CMK (cell line): Measurements from ENCODE around the genes ATG9A and TUBA4B.

DNA sequence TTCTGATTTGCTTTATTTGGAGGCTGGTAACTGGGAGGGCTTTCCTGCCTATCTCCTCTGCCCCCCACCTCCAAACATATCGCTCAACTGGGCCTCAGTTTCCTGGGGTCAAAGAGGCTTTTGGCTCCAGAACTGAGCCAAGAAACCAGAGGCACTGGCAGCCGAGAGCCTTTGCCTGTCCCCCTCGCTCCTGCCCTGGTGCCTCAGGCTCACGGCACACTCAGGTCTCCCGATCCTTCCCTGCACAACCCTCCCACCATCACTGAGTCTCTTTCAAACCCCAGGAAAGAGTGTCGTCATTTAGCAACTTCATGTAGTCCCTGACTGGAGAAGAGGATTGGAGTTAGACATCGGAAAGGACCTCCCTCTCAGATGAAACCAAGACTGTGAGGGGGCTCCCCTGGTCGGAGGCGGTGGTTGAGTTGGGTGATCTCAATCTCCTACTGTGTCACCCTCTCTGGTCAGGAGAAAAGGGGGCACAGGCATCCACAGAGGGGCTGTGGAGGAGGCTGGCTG lies 62.5 kb downstream of the TNS1 start:
- RRBS: no CpG with 5 or more reads among the region's 9 CpGs

GRCh38 chr2:217953653-217954073 lies 49.1 kb downstream of the TNS1 start:
- RRBS: no CpG with 5 or more reads among the region's 5 CpGs

DNA sequence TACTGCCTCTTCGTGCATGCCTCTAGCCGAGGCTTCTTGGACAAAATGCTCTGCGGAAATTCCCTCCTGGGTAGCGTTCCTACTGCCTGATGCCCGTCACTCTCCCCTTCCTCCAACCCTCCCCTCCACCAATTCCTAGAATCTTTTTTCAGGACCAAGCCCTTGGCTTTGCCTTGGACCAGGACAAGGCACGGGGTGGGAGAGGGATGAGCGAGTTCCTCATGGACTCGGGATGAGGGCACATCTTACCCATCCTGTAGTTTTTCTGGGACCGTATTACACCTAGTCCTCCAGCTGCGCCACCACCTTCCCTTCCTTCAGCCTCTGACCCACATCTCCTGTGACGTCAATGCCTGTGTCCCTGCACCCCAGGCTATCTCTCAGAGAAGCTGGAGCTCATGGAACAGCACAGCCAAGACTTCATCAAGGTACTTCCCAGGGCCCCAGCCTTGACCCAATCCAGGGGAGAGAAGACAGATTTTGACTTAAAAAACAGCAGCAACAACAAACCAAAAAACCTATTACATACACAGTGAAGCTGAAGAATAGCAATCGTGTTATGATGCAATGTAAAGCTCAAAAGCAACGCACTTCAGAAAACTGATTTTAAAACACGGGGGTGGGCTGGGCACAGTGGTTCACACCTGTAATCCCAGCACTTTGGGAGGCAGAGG lies 1.1 kb downstream of the CATIP start:
- RRBS: no CpG with 5 or more reads among the region's 14 CpGs

- RRBS: no CpG with 5 or more reads among the region's 21 CpGs
These were observed 4.4 kb downstream of the CTDSP1 start for GRCh38 chr2:218403915-218404636.

DNA sequence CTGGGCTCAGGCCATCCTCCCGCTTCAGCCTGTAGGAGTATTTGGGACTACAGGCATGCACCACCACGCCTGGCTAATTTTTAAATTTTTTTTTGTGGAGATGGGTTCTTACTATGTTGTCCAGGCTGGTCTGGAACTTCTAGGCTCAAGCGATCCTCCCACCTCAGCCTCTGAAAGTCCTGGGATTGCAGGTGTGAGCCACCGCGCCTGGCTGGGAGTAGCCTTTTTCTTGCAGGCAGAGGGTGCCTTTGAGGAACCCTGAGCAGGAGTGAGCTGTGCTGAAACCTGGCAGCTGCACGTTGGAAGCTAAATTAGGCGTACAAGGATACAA lies 8.0 kb downstream of the CTDSP1 start:
- RRBS: no CpG with 5 or more reads among the region's 7 CpGs

DNA sequence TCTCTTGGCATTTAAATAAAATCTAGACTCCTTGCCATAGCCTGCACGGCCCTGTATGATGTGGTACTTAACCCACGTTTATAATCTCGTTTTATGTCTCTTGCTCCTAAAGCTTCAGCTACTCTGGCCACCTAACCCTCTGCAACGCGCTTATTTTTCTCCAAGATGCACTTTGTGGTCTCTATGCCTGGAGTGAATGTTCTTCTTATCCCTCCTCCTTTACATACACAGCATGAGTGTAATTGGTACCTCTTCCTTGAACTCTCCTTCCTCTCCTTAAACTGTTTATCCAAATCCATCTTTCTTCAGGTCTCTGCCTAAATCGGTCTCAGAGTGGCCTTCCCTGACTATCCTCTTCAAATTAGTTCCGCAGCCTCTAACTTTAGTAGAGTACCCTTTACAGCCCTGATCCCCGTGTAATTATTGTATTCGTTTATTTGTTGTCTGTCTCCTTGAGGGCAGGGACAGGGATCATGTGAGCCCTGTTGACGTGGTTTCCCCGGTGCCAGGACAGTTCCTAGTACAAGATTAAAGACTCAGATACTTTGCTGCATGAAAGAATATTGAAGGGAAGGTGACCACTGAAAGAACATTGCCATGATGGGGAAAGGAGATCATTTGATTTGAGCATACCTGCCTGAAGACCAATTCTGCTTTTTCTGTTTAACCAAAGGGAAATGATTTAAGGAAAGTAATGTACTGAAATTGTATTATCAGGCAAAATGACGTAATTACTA lies 1.1 kb downstream of the CNOT9 start:
- RRBS: no CpG with 5 or more reads among the region's 12 CpGs

GRCh38 chr2:218636526-218637235 lies 22.7 kb downstream of the ZNF142 start:
- RRBS: no CpG with 5 or more reads among the region's 5 CpGs

DNA sequence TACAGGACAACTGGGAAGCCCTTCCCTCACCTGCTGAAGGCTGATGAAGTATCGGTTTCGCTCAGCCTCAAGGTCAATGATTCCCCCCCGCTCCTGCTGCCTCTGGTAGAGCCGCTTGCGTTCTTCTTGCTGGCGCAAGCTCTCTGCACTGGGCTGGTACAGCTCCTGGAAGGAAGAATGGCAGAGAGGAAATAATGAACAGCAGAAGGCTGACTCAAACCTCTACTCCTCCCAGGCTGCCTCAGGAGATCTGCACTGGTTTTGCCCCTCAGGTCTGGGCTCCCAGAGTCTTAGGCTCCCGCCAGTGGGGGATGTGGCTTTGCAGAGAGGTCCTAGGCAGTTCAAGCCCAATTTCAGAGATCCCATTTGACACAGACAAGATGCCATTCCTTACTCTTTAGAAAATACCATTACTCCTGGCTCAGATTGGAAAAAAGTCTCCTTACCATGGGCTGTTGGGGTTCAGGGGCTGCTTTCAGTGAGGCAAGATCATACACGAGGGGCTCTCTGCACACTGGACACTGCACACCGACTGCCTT lies 5.3 kb downstream of the BCS1L start:
- RRBS: no CpG with 5 or more reads among the region's 9 CpGs

- RRBS: 55% methylated on average over 2 of the region's 19 CpGs
These were observed 29.6 kb upstream of the WNT6 start for GRCh38 chr2:218829744-218830592.

DNA sequence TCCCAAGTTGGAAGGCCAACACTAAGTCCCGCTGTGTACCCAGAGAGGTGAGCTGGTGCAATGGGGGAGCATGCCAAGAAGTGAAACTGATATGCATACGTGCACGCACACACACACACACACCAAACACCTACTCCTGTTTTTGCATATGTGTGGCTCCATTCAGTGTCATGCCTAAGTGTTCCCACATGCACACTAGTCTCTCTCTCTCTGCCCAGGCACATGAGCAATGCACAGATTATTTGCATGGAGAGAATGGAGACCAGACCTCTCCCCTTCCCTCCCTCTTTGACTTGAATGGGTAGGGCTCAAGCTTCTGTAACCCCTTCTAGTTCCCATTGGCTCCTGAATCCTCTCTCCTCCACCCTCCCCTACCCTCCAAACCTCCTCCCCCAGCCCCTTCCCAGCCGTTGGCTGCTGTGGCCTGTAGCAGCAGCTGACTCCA lies 5.5 kb downstream of the WNT10A start:
- RRBS: no CpG with 5 or more reads among the region's 4 CpGs

DNA sequence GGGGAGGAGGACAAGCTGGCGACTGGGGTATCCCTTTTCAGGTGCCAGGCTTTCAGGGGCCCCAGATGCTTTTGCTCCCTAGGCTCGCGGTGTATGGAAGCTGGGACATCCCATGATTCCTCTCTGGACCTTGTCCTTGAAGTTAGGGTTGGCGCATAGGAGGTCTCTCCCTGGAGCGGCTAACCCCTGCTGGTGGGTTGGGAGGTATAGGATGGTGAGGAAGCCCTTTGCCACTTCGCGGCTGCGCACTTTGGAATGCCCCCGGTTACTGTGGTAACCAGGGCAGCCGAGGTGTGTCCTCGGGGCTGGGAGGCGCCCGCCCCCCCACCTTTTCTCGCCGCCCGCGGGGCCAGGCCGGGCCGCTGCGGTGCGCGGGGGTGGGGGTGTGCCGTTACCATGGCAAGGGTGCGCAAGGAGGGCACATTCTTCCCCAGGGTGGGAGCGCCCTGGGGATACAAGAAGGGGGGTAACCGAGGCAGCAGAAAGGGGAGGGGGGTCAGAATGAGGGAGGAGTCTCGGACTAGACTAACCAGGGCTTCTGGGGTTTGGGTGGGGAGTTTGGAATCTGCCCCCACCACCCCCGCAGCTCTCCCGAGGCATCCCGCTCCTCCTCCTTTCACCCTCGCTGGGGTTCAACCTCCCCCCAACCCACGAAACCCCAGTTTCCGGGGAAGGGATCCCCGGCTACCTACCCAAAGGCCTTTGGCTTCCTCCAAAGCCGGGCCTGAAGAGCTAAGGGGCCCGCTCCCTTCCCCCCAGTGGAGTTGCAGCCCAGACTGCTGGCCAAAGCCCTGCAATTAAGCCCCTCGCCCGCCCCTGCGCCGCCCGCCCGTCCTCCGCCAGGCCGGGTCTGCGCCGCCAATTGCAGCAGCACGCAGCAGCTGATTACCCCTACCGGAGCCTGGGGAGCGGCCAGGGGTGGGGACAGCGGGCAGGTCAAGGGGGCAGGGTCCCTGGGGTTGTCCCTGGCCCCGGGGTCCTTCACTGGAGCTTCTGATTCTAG lies 16.5 kb downstream of the WNT10A start:
- RRBS: 36% methylated on average over 16 of the region's 51 CpGs

GRCh38 chr2:218963134-218963755 lies 3.8 kb downstream of the CDK5R2 start:
- RRBS: 74% methylated on average over 7 of the region's 25 CpGs

DNA sequence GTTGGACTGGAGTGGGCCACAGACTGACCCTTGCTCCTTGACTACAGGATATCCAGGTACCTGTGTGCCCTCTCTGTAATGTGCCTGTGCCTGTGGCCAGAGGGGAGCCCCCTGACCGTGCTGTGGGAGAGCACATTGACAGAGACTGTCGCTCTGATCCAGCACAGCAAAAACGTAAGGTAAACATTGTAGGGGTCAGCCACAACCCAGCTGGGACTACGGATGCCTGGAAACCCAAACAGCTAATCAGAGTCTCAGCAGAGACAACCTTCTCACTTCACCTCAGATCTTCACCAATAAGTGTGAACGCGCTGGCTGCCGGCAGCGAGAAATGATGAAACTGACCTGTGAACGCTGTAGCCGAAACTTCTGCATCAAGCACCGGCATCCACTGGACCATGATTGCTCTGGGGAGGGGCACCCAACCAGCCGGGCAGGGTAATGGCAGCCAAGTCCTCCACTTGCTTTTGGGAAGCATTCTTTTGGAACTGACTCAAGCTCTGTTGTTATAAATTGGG lies 1.1 kb downstream of the ZFAND2B start:
- RRBS: 96% methylated on average over 5 of the region's 12 CpGs

DNA sequence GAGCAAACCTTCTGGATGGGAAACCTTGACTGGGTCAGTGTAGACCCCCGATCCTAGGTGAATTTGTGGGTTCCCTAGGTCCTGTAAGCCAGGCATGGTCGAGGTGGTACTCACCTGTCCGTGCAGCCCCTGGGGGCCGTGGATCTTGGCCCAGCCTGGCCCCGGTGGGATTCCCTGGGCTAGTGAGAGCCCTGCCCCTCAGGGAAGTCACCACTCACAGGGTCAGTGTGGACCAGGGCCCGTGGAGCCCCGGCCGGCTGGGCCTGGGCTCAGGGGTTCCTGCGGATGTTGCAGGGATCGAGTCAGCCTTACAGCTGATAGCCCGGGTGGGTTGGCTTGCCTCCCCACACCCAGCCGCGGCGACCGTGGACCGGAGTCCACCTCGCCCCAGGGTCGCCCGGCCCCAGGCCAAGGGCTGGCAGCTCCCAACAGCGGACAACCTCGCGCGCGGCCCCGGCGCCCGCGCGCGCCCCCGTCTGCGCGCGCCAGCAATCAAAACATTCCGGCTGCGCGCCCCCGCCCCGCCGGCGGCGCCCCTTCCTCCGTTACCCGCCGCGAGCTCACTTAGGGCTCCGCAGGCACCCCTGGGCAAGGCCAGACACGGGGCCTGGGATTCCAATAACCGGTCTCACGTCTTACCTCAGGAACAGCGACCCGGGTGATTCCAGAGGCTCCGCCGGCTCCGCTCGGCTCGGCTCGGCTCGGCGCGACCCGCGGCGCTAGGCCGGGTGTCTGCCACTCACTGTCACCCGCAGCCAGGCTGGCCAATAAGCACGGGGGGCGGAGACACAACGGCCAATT lies at the start of gene ATG9A:
TSS of gene ATG9A (minus strand) at position 741 of the 801 bp plus-strand sequence.
- RRBS: under 1% methylated on average over 50 of the region's 69 CpGs

DNA sequence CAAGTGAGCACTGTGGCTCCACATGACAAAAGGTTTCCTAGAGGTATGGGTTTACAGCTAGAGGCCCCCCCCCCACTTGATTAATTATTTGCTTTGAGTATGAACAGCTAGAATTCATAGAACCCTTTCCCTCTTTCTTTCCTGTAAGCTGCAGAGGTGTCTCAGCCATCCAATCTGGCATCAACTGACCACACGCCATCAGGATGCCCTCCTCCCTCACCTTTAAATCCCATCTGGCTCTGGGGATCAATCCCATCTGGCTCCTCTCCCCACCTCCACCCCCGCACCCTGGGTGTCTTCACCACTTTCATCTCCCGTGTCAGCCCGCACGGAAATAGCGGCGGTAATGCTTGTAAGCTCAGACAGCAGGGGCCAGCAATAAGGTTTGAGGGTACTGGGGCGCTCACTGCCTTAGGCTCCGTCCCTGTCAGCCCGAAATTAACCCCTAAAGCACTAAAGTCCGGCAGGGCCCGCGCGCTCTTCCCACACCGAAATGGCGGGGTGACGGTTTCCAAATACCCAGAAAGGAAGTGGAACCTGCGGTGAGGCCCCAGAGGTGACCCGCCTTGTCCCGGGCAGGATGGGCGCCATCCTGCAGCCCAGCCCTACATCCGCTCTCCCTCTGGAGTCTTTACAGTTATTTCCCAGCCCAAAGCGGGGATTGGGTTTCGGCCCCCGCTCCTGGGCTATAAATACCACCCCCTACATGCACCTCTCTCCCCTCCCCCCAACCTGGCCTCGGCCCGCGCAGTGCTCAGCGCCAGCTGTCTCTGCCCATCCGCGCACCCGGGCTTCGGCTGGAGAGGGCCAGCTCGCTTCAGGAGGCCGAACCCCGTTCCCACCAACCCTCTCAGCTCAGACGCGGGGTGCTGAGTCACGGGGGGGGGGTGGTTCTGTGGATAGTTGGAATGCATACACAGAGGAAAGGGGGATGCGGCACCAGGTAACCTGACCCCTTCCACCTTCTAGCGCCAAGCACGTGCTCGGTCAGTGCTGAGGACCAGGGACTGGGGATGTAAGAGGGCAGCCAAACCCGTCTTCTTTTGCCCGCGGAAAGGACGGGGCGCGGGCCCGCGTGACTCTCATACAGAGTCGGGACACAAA lies at the start of gene TUBA4B:
TSS of gene TUBA4B (plus strand) at position 767 of the 1,104 bp plus-strand sequence.
- RRBS: 2% methylated on average over 8 of the region's 52 CpGs

DNA sequence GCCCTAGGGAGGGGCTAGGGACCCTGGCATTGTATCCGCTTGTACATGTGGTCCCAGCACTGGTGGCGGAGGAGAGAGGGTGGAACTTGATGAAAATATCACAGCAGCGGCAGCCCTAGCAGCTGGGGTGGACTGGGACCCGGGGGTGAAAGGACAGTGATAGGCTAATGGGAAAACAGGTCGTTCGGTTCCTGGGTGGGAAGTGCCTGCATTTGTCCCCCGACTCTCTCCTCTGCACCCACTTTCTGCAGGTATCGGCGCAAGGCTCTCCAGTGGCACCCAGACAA lies 1.1 kb downstream of the DNAJB2 start:
- RRBS: no CpG with 5 or more reads among the region's 9 CpGs

- RRBS: no CpG with 5 or more reads among the region's 7 CpGs
These were observed 1.1 kb upstream of the DNPEP start for GRCh38 chr2:219388830-219389193.

- RRBS: no CpG with 5 or more reads among the region's 8 CpGs
These were observed 17.5 kb downstream of the SPEG start for GRCh38 chr2:219452088-219452533.

GRCh38 chr2:219453386-219454187 lies 18.9 kb downstream of the SPEG start:
- RRBS: no CpG with 5 or more reads among the region's 7 CpGs

DNA sequence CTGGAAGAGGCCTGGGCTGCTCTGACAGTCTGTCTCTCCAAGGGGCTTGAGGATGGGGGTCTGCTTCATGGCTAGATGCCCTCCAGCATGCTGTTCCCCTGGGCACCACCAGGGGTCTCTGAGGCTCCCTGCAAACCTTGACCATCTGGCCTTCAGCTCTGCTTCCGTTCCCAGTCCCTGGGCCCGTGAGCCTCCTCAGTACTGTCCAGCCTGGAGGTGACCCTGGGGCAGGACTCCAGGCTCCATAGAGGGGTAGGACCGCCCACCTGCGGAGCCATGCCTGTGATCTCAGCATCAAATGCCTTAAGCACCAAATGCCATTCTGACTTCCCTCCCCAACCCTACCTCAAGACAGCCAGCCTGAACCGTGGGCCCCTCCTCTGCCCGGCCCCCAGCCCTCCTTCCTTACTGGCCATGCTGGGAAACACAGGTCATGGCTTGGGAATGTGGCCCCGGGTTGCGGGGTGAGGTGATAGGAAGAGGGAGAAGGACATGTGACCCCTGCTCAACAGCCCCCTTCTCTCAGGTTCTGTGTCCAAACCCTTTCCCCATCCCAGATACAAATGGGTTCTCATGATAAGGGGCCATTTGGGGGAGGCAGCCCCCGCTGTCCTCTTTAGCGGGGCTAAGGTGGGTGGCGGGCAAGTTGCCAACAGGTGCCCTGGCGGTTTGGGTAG lies 25.0 kb downstream of the SPEG start:
- RRBS: 52% methylated on average over 2 of the region's 12 CpGs